Bile duct (tissue), 1 donor: ENCODE measurements around a stretch of chr4.

GRCh38 chr4:139689306-139689657, 23.7 kb downstream of the MGST2 start:
- PRO-cap: no peak

DNA sequence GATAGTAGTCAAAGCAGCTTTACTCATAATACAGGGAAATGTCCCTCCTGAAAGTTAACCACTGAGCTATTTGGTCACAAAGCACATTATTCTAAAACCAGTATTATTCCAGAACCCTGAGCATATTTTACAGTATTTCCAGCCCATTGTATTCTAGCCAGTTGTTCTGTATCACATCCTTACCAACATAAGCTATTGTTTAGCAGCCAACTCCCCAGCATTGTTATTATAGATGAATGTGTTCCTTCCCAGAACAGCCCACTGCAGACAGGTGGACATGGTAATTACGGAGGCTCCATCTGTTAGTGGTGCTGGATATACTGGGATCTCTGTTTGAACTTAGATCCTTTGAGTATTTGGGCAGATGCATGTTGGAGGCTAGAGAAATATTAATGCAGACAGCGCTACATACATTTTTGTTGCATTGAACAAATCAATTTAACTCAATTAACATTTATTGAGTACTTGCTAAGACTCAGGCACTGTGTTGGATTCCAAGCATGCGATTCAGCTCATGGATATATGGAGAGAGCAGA, 126.1 kb downstream of the MGST2 start:
- PRO-cap: no peak

- PRO-cap: no peak
Measured at GRCh38 chr4:139919021-139919333, 235.0 kb downstream of the MAML3 start.

- PRO-cap: no peak
Measured at GRCh38 chr4:139978592-139979081, 175.3 kb downstream of the MAML3 start.

DNA sequence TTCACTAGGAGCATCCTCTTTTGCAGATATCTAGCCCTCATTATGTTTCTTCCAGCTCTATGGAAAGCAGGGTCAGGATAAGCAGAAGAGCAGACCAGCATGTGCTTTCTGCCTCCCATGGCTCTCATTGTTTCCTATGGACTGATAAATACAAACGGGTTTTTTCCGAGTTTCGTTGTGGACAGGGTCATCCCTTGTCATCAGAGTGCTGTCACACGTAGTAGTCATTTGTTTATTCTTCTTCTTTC, 168.1 kb downstream of the MAML3 start:
- PRO-cap: no peak

GRCh38 chr4:140092316-140092795, 61.6 kb downstream of the MAML3 start:
- PRO-cap: no peak

GRCh38 chr4:140150202-140150643, 3.8 kb downstream of the MAML3 start:
- PRO-cap: no peak

DNA sequence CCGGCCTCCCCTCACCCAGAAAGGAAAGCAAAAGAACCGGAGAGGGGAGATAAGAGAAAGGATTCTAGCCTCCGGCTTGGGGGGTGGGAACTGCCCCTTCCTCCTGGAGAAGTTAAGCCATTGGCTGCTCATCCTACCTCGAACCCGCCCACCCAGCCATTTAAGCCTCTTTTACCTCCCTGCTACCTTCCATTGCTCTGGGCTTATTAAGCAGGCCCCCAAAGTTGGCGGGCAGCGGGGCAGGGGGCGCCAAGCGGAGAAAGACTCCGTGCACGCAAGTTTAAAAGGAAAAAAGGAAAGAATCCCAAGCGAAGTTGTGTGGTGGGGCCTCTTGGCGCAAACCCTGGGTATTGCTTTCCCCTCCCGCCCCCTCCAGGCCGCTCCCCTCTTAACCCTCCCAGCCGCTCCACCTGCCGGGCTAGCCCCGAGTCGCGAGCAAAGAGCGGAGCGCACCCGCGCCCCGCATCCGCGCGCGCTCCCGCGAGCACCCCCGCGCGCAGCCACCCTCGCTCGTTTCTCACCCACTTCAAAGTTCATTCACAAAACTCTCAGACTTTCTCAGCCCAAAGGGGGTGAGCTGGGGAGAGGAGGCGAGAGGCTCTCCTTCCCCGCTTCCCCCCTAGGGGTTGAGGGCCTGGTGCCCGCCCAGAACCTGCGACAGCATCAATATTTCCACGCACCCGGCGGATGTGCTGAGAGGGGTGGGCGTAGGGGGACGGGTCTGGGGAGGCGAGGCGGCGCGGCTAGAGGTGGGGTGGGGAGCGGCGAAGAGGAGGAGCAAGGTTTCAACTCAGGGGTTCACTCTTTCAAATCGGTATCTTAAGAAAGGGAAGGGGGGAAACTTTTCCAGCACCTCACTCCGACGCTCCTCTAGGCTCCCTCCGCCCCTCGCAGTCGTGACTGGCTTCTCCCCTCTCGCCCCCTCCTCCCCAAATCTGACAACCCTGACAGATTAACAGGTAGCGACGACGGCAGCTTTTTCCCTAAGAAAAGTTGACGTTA, 2.0 kb downstream of the MAML3 start:
- PRO-cap: bidirectional peak, plus-strand start at position 163 of the sequence, minus-strand start outside the sequence; bidirectional peak, plus-strand start at position 561 of the sequence, minus-strand start at position 412 of the sequence; bidirectional peak, plus-strand start at position 746 of the sequence, minus-strand start at position 628 of the sequence; bidirectional peak, plus-strand start outside the sequence, minus-strand start at position 882 of the sequence

DNA sequence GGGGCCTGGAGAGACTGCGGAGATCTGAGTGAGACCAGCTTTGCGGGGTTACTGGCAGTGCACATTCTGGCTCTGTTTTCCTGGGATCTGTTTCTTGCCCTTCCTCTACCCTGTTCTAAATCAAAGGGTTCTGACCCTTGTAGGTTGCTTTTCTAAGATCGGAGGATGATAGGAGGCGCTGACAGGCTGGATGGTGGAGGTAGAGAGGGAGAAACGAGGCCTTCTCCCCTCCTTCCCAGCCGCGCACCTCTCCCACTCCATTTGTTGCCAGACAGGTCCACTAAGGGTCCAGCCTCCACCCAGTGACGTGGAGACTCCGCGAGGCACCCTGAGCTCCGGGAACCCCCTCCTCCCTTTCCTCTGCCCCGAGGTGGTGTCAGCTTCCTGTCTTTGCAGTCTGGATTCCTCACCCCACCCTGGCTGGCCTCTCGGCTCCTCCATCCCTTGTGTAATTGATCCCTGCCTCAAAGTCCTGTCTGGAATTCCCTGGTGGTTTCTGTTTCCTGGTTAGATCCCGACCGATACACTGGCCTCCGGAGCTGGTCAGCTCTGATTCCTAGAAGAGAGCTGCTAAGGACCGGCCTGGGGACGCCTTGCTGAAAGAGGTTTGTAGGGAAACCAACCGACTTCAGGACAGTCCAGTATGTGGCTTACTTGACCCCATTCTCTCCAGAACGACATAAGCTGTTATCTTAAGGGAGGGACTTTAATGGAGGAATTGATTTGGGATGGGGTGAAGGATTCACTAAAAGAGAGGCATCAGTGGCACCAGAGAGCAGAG, 105.9 kb upstream of the SCOC start:
- PRO-cap: no peak

DNA sequence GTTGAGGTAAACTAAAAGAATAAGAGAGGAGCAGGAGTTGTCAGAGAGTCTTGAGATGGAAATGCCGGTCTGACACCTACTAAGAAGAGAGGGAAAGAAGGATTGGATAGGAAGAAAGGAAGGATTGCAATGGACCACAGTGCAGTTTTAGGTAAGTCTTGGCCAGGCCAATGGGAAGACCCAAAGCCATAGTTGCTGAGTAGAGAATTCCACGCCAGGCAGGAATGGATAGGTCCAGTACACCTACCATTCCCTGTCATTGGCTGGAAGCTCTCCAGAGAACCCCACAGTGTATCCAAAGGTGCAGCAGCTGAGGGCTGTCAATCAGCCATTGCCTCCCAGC, 80.1 kb upstream of the SCOC start:
- PRO-cap: no peak

- PRO-cap: unidirectional peak, plus-strand start at chr4:140343619
Measured at GRCh38 chr4:140342967-140343928, 30.2 kb upstream of the SCOC start.

DNA sequence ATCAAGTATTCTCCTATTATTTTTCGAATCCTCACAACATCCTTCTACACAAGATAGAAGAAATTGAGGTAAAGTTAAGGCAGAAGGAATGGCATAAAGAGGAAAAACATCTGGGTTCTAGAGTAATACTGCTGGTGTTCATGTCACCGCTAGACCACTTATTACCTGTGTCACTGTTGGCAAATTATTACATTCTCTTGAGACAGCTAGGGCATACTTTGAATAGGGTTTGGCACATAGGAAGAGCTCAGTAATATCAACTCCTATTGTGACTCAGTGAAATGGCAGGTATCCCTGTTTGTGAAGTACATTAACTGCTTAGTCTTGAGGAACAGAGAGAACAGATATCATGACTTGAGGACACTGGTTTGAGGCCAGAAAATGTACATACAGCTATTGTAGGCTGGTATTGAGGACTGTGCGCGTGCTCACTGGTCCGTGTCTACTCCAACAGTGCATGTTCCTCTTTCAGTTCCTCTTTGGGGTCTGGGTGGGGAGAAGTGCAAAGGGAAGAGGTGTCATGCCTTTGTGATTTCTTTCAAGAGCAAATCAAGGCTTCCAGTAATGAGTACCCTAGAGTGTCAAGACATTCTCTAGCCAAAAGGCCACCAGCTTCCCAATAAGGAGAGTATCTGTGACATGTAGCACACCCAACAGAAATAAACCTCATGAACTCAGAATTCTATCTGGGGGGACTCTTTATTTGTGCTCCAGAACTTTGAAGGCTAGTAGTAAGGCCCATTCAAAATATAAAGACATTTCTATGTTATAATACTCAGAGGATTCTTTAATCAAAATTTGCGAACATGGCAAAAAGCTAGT, 34.6 kb upstream of the TBC1D9 start:
- PRO-cap: bidirectional peak, plus-strand start at position 561 of the sequence, minus-strand start at position 370 of the sequence

- PRO-cap: no peak
Measured at GRCh38 chr4:140982455-140982874, 150.8 kb downstream of the RNF150 start.

DNA sequence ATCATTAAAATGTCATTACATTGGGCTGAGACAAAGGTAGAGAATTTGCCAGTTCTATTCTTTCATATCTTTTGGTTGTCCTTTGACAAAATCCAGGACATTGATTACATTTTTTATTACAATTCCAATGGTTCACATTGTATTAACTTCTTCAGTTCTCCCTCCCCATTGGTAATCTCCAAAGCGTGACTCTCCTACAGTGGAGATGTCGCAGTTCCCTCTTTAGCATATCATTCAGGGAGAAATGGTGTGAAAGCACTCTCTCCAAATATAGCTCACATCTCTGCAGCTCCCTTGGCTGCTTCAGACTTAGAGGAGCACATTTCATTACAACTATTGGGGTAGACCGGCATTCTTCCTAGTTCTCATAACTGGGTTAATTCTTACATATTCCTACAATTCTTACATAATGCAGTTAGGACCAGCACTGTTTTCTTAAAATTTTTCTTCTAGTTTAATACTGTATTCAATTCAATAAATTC, 25.4 kb downstream of the RNF150 start:
- PRO-cap: no peak

GRCh38 chr4:141131726-141132064, 1.6 kb downstream of the RNF150 start:
- PRO-cap: no peak

DNA sequence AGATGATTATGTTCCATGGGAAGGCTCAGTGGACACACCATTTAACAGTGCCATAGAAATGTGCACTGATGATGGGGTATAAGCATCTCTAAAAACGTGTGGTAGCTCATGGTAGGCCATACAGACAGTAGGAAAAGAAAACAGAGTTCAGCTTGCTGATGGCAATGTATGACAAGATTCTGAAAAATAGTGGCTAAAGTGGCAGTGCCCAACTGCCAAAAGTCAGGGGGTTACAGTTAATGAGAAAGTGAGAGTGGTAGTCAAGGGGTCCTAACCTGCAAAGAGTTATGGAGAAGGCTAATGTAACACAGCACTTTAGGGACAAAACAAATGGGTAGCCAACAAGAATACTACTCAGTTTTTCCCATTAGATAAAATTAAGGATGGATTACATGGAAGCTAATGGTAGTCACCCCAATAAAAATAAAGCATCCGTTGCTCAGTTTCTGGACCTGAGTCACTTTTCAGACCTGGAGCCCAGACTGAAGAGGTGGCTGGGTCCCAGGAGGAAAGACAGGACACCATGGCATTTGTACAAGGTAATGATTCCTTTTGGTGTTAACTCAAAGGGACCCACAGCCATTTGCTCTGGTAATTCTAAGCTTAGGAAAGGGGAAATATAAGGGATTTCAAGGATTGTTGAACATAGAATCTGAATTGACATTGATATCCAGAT, 15.4 kb downstream of the ZNF330 start:
- PRO-cap: no peak

DNA sequence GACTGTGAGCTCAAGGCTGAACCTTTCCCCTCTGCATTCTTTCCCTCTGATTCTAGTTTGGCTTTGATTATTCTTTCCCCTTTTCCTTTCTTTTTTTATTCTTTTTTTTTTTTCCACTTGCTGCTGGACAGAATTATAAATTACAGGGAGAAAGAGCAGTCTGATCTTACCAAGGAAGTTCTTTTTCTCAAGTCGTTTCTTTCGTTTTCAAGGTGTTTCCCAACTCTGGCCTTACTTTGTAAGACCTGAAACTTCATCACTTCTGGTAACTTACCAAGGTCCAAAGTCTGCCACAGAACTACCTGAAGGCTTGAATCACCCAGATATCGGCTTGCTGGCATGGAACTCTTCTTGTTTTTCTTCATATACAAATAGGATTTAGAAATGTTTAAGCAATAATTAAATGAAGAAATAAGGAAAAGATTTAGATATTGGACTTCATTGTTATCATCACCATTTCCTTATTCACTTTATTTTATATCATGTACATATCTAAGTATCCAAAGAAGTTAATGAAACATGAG, 278.0 kb downstream of the INPP4B start:
- PRO-cap: unidirectional peak, minus-strand start at position 209 of the sequence

- PRO-cap: no peak
Measured at GRCh38 chr4:143163091-143163532, 21.6 kb upstream of the USP38 start.

- PRO-cap: bidirectional peak, plus-strand start at chr4:143337984, minus-strand start at chr4:143337777
Measured at GRCh38 chr4:143337626-143338117, 996 bp downstream of the GAB1 start.

GRCh38 chr4:143346109-143346680, 9.5 kb downstream of the GAB1 start:
- PRO-cap: no peak